LHCN-M2 (cell line): ENCODE measurements around a stretch of chr2.

GRCh38 chr2:206530585-206531332, 87.4 kb downstream of the ADAM23 start:
- RAMPAGE, long total RNA, result no peak

- RAMPAGE, long total RNA, result no peak
Observed at GRCh38 chr2:207008067-207008457, 68.7 kb downstream of the CPO start.

GRCh38 chr2:207156379-207156997, 9.3 kb downstream of the KLF7 start:
- RAMPAGE, long total RNA, result no peak

- RAMPAGE, long total RNA, result no peak
Observed at GRCh38 chr2:207229017-207229535, 63.3 kb upstream of the KLF7 start.

DNA sequence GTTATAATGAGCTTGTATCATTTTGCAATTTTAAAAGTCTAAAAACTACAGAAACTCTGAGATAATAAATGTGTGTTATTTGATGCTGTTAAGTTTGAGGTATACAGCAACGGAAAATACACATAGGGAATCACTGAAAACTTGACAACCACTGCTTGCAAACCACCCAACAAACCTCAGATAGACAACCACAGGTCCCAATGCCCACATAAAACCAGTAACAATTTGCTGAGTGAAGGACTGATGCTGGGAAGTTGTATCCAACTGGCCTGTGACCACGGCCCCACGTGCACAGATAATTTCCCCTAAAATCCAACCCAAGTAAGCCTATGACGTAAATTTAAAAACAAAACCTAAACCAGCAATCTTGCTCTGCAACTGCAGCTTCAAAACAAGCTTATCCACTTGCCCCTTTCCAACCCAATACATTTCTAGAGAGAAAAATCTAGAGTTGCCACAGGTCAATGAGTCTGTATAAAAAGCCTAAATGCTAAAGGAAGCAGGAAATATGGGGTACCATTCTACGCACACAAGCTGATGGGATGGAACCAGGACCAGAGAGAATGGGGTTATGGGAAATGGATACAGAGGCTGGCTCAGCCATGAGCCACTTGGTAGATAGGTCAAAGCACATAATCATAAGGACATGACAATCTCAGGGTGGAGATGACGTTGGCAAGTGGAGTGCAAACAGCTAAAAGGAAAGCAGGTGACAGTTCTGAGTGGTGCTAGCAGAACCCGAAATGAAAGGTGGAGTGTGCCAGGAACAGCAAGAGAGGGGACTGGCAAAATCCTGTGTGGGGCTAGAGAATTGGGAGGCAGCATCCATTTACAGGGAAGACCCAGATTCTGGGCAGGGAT, 27.8 kb upstream of the CREB1 start:
- RAMPAGE, long total RNA, result no peak

- RAMPAGE, long total RNA, result no peak
Observed at GRCh38 chr2:207632707-207633170, 7.5 kb upstream of the METTL21A start.

GRCh38 chr2:207710705-207711266, 654 bp upstream of the CCNYL1 start:
- RAMPAGE, long total RNA, result no peak

GRCh38 chr2:207750666-207751269, 18.9 kb downstream of the FZD5 start:
- RAMPAGE, long total RNA, result no peak

DNA sequence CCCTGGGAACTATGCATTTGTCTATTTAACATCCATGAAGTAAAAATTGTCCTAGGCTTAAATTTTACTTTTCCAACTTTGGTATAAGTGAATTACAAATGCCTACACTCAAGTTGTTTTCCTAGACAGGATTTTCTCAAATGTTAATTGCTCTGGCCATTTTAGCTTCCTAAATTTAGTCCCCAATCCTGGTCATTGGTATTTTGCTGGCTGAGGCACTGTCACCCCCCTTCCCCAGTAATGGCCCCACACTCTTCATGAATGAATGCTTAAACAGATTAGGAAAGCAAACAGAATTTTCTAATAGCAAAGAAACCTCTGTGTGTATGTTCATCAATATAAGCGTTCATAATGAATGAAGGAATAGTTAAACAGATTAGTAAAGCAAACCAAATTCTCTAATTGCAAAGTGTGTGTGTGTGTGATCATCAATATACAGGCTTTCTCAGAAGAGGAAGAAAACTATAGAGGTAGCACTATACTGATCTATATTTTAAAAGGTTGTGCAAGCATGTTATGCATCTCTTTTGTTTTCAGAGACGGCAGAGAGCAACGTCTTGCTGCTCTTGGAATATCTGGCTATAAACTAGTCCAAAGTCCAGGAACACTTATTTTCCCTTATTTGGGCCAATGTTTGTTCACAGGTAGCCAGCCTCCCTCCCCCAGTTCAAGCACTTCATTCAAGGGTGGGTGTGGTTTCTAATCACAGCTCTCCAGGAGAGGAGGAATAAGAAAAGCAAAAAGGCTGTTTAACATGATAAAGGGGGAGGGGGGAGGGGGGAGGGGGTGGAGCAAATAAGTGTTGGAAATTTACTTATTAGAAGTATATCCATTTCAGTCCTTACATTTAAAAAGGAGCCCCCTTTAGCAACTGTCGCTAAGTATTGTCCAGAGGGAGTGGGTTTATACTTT, 4.3 kb downstream of the FZD5 start:
- RAMPAGE, long total RNA, result no peak

DNA sequence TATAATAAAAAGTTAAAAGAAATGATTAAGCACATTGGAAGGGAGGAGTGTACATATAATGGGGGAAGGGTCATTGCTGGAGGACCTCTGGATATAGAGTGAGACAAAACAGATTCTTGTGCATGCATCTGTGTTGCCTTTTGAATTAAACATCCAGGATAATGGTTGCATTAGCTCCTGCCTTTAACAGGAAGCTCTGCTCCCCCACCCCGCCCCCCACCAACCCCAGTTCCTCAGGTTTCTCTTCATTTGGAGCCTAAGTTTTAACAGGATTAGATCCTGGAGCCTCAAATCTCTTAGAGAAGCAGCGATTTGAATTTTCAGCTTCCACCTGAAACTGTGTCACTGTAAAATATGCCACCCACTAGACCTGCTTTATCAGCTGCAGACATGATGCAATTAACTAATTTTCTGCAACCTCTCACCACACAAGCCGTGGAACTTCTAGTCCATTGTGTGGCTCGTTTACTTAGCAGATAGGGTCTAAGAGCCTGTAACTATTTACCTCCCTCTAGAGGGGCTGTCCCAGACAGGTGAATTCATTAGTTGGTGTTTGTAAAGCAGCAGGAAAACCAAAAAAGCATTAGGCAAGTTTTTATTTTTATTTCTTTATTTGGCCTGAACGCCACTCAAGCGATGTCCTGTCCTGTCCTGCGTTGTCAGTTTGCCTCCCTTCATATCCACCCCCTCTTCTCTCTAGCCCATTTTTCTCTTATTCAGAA, 31.5 kb upstream of the FZD5 start:
- RAMPAGE, long total RNA, result no peak

DNA sequence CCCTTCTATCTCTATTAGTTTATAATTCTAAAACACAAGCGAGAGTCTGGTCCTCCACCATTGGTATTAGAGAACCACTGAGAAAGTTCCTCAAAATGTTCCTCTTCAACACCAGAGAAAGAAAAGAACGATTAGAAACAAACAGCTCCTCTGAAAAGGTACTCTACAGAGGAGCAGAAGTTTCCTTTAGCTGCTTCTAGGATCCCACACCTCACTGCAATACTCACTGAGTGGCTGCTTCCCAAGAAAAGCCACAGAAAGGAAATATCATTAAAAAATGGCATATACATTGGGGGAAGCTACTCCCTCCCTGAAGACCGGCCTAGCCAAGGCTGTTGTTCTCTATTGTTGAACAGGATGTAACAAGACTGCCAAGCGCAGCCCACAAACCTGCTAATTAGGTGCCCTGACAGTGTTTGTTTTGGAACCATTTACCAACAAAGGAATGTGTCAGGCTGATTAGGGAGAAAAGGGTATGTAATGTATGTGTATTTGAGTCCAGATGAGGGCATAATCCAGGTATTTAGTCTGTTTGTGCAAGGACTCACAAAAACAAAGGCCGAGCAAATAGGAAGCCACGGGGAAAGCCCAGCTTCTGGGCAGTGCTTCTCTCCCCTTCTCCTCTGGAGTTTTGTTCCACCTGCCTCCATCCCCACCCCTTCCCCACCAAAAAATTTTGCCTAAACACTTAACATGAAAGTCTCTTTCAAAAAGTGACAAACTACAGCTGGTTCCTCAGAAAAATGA, 78.0 kb upstream of the FZD5 start:
- RAMPAGE, long total RNA, result no peak

GRCh38 chr2:207973906-207974155, 51.5 kb downstream of the PLEKHM3 start:
- RAMPAGE, long total RNA, result no peak

- RAMPAGE, long total RNA, result no peak
Observed at GRCh38 chr2:208326232-208326589, 60.2 kb downstream of the PIKFYVE start.

DNA sequence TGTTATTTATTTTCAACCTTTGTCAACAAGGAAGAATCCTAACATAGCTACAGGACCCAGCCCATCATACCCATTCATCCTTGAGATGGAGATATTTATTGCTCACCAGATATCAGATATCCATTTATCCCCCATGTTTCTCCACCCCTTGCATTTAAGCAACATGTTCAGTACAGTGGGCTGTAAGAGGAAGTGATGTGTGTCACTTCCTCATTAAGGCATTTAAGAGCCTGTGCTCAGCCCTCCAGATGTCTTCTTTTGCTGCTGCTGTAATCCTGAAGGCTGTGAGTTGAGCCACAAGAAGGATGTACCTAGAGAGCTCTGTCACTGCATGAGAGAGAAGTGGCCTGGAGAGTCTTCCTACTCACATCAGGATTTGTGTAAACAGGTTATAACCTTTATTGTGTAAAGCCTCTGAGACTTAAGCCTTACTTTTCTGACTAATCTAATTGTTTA, 151.9 kb upstream of the UNC80 start:
- RAMPAGE, long total RNA, result no peak

GRCh38 chr2:209872689-209873190, 101.1 kb downstream of the UNC80 start:
- RAMPAGE, long total RNA, result no peak

DNA sequence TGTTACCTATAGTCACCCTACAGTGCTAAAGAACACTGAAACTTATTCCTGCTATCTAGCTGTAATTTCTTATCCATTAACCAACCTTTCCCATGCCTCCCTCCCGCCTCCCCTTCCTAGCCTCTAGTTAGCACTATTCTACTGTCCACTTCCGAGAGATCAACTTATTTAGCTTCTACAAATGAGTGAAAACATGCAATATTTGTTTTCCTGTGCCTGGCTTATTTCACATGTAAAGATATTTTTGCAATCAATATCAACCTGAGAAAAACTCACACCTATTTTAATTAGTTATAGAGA, 73.8 kb upstream of the RPE start:
- RAMPAGE, long total RNA, result no peak

DNA sequence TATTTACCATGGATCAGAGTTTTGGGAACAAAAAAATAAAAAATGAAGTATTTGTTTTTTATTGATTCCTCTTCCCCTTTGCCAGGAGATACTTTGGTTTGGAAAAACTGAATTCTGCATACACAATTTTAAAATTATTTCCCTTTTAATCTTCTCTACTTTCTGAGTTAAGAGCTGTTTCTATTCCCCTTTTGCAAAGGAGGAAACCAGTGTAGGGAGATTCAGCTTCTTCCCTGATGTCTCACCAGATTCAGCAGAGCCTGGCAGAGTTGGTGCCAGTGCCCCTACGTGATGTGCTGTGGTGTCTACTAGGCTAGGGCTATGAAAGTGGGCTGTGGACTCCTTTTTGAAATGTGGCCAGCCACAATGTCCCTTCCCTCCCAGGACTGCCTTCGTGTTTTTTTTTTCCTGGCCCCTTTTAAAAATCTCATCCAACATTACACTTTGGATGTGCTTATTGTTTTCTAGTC, 2.4 kb downstream of the RPE start:
- RAMPAGE, long total RNA, result no peak

DNA sequence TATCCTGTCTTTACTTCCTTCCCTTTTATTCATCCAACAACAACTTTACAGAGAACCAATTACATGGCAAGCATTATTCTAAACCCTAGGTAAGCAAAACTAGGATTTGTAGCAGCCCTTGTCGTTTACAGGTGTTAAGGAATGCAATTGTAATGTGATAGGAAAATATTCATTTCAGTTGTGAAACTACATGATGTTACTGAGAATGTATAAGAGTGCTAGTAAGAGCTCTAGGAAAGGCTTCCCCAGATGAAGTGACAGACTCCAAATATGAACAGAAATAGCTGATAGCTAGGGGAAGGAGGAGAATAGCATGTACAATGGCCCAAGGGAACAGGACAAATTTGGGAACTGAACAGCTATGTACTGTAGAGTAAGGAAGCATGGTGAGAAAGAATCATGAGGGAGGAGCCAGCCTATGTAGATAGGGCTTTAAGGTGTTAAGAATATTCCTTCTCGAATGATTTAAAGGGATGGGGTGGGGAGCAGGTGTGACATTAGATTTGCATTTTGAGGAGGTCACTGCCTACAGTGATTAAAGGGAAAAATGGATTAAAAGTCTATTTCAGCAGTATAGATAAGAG, 31.7 kb downstream of the RPE start:
- RAMPAGE, long total RNA, result no peak

DNA sequence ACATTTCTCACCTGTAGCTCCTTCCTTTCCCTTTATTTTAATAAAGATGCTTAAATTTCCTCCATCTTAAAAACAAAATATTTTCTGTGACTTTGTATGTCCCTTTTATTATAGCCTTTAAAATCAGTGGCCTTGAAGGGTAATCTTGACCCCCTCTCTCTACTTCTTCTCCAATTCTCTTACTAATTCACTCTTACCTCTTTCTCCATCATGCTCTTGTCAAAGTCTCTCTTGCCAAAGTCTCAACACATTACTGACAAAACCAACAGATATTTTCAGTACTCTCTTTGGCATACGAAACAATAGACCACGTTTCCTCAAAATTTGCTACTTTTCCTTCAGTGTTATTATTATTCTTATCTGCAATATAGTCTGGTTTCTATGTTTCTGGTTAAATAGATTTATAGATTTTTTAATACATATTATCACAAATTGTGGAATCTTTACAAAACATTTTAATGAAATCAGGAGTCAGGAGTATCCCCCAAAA, 76.0 kb downstream of the KANSL1L start:
- RAMPAGE, long total RNA, result no peak

DNA sequence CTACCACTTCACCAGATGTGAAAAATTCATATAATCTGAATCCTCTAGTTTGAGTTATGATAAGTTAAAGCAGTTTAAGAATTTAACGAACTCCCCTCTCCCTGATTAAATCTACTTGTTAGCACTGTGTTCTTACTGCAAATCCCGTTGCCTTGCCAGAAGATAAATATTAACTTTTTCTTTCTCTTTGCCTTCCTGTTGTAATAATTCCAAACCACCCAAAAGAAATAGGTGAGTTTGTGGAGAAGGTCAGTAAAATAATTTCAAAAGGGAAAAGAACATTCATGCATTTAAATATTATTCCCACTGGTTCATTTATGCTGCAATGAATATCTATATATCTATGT, 16.4 kb upstream of the CPS1 start:
- RAMPAGE, long total RNA, result no peak